Melanocyte of skin (primary cell): ENCODE measurements around the genes CLEC14A, GEMIN2 and FSCB.

DNA sequence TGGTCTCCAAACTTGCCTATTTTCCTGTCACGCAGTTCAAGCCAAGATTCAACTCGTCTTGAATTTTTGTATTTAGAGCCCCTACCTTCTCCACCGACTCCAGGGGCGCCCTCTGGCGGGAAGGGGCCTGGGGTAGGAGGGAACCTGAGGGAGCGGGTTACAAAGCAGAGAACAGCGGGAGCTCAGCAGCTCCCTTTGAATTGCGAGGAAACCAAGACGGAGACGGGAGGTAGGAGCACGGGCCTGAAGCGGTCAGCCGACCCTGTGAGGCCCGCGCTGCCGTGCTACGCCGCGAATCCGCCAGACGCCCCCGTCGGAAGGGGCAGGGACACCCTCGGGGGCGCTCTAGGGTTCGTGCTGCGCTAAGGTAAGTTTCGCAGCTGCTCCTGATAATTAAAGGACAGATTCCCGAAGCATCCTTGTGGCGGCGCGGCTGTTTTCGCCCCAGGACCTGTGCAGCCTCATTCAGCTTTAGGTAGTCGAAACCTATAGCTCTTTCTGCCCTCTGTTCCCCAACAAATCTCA is 4.9 kb upstream of the NKX2-1 start:
- CAGE, long polyA plus RNA, 2 experiments = no peak in any of the 2 experiments

DNA sequence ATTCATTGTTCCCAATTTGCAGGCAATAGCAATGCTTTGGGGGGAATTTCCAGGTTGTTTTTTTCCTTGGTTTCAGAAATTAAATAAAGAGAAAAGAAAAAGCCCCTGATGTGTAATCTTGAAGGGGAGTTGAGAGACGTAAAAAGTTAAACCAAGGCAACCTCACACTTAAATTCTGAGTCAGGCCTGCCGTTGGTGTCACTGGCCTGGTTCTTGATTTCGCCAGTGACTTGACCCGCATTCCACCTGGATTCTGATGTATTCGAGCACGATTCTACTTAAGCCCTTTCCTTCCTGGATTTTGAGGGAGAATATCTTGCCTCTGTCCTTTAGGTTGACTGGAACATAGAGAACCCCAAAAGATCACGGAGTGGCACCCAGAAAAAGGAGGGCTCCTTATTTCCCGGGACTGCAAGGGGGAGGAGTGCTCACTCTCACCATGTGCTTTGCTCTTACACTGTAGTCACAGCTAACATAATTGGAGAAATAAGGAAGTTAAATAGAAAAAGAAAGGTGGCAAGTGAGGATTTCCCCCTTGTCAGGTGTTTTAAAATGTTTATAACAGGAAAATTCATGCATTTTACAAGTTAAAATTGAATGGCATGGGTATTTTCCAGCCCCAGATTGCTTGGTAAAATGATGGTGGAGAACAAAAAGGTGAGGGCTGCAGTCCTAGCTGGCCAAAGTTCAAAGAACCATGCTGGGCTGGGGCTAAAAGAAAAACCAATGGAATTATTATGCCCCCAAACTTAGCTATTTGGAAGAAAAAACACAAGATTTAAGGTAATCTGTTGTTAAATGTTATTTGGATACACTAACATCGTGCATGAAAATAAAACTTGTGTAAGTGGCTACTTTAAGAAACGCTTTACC is 9.0 kb downstream of the FOXA1 start:
- CAGE, long polyA plus RNA, 2 experiments = no peak in any of the 2 experiments

- CAGE, long polyA plus RNA, 2 experiments = no peak in any of the 2 experiments
These were observed 702 bp downstream of the CLEC14A start for GRCh38 chr14:38255018-38255764.

GRCh38 chr14:38255765-38256916 is at the start of gene CLEC14A:
Gene CLEC14A (minus strand): TSS chr14:38256093.
- CAGE, long polyA plus RNA, 2 experiments = no peak in any of the 2 experiments

GRCh38 chr14:38330650-38330878 is 74.7 kb upstream of the CLEC14A start:
- CAGE, long polyA plus RNA, 2 experiments = no peak in any of the 2 experiments

DNA sequence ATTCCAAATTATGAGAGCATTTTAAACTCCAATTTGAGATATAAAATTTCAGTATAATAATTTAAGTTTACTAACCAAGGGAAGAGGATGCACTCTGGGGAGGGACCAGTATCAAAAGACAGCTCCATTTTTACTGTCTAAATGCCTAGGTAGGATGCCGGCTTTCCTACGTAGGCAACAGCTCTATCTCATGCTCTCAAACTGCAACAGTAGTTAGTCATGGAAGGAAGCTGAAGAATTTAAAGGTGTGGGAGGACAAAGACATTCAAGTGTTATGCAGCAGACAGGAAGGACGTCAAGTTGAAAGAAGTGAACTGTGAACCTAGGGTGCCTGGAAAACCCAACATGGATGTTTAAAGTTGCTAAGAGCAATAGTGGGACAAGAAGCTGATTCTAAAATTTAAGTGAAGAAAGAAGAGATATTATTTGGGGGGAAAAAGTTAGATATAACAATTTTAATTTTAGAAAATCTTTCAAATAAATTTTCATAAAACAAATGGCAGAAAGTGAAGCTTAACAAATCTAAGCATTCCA is 5.9 kb downstream of the SEC23A start:
- CAGE, long polyA plus RNA, 2 experiments = no peak in any of the 2 experiments

DNA sequence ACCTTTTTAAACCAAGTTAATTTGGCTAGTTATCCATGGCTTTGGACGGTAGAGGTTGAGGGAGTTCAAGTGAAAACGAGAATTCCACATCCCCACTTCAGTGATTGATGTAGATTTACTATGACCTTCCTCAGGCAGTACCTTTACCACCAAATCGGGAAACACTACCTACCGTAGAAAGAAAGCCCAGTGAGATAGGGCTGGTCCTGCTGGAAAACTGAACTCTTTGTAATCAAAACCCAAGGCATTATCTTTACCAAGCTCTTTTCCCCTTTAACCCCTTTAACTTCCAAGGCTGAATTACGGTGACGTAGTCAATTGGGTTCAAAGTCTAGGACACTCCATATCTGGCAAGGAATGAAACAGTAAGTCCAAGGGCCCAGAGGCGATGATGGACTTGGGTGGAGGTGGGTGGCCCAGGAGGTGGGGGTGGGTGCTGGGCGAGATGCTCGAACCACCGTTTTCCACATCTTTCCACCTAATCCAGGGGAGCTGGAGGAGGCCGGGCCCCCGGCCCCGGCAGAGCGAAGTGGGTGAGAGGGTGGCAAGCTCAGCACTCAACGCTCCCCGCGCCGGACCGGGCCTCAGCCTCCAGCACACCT is 603 bp downstream of the SEC23A start:
- CAGE, long polyA plus RNA, 2 experiments = no peak in any of the 2 experiments

DNA sequence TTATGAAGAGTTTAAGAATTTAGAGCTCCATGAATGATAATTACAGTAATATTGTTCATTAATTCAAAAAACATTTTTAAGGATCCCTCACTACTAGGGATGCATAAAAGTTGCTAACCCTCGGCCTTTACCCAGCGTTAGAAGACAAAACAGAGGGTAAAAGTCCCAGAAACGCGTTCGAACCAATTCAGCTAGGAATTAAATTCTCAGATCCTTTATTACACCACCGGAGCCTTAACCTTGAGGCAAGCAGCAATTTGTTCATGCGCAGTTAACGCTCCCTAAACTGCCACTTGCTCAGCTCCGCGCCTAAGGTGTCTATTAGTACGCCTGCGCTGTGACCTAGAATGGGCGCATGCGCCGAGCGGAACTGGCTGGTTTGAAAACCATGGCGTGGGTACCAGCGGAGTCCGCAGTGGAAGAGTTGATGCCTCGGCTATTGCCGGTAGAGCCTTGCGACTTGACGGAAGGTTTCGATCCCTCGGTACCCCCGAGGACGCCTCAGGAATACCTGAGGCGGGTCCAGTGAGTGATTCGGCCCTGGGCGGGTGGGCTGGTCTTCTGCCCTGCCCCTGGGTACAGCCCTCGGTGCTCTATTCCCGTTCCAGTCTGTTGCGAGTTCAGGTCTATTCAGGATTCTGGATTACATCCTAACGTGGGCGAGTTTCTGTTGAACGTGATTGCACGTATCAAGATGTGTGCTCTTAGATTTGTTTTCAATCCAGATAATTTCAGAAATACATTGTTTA is at the start of gene GEMIN2:
GEMIN2 (plus strand) TSS at position 373 of the 749 bp plus-strand sequence.
- CAGE, long polyA plus RNA, 2 experiments = no peak in any of the 2 experiments

- CAGE, long polyA plus RNA, 2 experiments = no peak in any of the 2 experiments
These were observed 5.4 kb downstream of the PNN start for GRCh38 chr14:39180408-39180945.

- CAGE, long polyA plus RNA, 2 experiments = no peak in any of the 2 experiments
These were observed 6.3 kb downstream of the PNN start for GRCh38 chr14:39180946-39182072.

DNA sequence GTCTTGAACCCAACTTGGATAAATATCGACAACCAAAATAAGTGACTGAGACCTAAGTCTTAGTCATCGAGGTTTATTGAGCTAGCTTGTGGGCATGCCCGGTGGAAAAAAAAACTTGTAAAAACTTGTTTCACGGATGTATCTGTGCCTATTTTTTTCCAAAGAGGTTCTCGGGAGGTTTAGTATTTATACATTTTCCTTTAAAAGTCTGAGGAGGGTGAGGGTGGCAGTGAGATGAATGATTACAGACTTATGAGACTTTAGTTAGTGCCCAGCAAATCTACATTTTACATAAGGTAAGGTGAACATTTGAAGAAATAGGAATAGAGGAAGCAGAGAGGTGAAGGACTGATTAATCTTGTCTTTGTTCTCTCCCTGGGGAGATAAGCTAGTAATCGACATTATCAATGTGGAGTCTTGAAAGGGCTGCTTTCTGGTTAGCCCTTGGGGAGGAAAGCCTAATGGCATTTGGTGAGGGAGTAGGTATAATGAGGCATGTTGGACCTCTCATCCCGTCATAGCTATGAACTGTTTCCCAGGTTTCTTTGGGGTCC is 13.2 kb downstream of the PNN start:
- CAGE, long polyA plus RNA, 2 experiments = no peak in any of the 2 experiments

- CAGE, long polyA plus RNA, 2 experiments = no peak in any of the 2 experiments
These were observed 33.7 kb downstream of the MIA2 start for GRCh38 chr14:39266999-39268234.

GRCh38 chr14:39279279-39279696 is 45.6 kb downstream of the MIA2 start:
- CAGE, long polyA plus RNA, 2 experiments = no peak in any of the 2 experiments

DNA sequence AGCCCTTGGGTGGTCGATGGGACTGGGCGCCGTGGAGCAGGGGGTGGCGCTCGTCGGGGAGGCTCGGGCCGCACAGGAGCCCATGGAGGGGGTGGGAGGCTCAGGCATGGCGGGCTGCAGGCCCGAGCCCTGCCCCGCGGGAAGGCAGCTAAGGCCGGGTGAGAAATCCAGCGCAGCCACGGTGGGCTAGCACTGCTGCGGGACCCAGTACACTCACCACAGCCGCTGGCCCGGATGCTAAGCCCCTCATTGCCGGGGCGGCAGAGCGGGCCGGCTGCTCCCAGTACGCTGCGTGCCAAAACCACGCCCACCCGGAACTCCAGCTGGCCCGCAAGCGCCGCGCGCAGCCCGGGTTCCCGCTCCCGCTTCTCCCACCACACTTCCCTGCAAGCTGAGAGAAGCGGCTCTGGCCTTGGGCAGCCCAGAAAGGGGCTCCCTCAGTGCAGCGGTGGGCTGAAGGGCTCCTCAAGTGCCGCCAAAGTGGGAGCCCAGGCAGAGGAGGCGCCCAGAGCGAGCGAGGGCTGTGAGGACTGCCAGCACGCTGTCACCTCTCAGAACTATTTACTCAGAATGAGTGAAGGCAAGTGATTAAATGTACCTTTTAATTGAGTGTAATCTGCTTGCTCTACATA is 976.9 kb upstream of the LRFN5 start:
- CAGE, long polyA plus RNA, 2 experiments = no peak in any of the 2 experiments

DNA sequence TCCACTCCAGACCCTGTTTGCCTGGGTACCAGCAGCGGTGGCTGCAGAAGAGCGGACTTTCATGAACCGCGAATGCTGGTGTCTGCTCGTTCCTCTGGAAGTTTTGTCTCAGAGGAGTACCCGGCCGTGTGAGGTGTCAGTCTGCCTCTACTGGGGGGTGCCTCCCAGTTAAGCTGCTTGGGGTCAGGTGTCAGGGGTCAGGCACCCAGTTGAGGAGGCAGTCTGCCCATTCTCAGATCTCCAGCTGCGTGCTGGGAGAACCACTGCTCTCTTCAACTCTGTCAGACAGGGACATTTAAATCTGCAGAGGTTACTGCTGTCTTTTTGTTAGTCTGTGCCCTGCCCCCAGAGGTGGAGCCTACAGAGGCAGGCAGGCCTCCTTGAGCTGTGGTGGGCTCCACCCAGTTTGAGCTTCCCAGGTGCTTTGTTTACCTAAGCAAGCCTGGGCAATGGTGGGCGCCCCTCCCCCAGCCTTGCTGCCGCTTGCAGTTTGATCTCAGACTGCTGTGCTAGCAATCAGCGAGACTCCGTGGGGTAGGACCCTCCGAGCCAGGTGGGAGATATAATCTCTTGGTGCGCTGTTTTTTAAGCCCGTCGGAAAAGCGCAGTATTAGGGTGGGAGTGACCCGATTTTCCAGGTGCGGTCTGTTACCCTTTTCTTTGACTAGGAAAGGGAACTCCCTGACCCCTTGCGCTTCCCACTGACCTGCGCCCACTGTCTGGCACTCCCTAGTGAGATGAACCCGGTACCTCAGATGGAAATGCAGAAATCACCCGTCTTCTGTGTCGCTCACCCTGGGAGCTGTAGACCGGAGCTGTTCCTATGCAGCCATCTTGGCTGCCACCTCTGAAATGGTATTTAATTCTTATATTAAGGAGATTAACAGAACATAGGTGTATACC is 304.4 kb downstream of the LRFN5 start:
- CAGE, long polyA plus RNA, 2 experiments = no peak in any of the 2 experiments

- CAGE, long polyA plus RNA, 2 experiments = no peak in any of the 2 experiments
These were observed at the start of gene FSCB for GRCh38 chr14:44506995-44507592. Gene FSCB (minus strand): TSS chr14:44507283.

DNA sequence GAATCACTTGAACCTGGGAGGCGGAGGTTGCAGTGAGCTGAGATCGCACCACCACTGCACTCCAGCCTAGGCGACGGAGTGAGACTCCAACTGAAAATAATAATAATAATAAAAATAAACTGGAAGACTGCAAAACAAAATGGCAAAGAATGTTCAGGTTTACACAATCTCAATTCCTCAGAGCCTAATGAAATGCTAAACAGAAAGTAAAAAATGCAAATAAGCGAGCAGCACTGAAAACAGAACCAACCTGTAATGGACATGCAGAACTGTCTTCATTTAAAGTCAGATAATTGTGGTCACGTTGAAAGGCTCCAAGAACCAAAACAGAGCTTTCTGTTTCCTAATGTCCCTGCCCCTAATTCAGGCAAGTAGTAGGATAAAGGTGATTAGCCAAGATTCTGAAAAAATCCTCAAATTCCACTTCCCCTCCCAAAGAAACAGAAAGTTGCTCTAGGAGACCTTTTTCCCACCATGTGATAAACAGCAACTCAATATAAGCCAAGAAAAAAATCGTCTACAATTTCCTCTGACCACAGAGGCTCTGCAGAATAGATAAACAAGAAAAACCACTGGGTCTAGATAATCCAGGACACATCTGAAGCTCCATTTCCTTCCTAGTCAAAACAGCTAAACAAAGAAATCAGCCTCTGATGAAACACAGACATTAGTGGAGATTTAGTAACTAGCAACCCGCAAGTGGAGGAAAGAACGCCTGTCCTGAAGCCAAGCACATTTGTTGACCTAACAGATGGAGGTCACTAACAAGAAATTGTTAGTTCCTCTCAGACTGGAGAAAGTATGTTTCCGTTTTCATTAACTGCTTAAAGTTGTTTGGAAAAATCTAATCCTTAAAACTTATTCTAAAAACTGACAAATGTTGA is 3.0 kb downstream of the MIS18BP1 start:
- CAGE, long polyA plus RNA, 2 experiments = no peak in any of the 2 experiments

GRCh38 chr14:46063809-46064434 is 587.7 kb downstream of the RPL10L start:
- CAGE, long polyA plus RNA, 2 experiments = no peak in any of the 2 experiments

DNA sequence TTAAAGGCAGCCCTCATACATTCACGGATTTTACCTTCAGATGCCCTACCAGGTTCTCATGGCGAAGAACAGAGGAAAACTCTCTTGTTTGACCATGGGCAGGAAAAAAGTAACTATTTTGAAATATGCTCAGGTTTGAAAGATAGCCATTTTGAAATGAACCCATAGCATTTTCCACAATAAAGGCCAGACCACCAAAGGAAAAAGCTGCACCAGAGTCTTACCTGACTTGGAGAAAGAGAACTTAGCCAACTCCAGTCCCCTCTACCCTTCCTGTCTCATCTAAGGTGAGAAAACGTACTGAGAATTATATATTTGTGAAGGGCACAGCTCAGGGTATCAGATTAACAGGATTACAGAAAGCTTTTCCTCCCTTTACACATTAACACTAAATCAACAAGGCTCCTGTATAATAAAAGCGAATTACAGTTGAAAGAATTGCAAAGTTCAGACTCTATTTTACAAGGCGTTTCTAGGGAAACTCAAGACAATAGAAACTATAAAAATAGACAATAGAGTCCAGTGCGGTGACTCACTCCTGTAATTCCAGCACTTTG is 82.6 kb upstream of the RPL10L start:
- CAGE, long polyA plus RNA, 2 experiments = no peak in any of the 2 experiments

- CAGE, long polyA plus RNA, 2 experiments = no peak in any of the 2 experiments
These were observed 603 bp upstream of the KLHDC2 start for GRCh38 chr14:49767252-49767847.